HL-60 (cell line): ENCODE data around the genes GAR1, LRIT3 and ANK2.

GRCh38 chr4:109557964-109558455 is 2.0 kb upstream of the MCUB start:
- RRBS, result no CpG with 5 or more reads among the region's 6 CpGs

- RRBS, result no CpG with 5 or more reads among the region's 4 CpGs
These were observed 28.2 kb downstream of the MCUB start for GRCh38 chr4:109588180-109588677.

GRCh38 chr4:109698602-109699019 is 4.6 kb downstream of the CASP6 start:
- RRBS, result no CpG with 5 or more reads among the region's 2 CpGs

GRCh38 chr4:109815145-109816113 is at the start of gene GAR1:
Gene GAR1, plus strand, starts transcription at chr4:109815762.
- RRBS, result 5% methylated on average over 3 of the region's 54 CpGs

GRCh38 chr4:109847675-109848273 is at the start of gene LRIT3:
Gene LRIT3, plus strand, starts transcription at chr4:109848107.
- RRBS, result no CpG with 5 or more reads among the region's 4 CpGs

DNA sequence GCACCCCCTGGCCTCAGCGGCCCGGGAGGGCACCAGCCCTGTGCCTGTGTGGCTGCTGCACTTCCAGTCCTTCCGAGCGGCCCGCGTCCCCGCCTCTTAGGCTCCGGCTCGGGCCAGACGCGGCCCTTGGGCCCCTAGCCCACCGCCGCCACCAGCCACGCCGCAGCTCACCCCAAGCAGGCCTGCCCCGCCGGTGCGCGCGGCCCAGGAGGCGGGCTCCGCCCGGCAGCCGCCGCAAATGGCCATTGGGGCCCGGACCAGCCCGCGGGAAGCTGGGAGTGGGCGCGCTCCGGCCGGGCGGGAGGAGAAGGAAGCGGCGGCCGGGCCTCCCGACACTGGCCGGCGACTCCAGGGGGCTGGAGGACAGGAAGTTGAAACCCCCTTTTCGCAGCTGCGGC is 1.8 kb downstream of the ELOVL6 start:
- RRBS, result 3% methylated on average over 23 of the region's 41 CpGs

- RRBS, result no CpG with 5 or more reads among the region's 7 CpGs
These were observed 4.1 kb downstream of the ENPEP start for GRCh38 chr4:110479879-110480541.

GRCh38 chr4:110515587-110516177 is 39.7 kb downstream of the ENPEP start:
- RRBS, result no CpG with 5 or more reads among the region's 5 CpGs

DNA sequence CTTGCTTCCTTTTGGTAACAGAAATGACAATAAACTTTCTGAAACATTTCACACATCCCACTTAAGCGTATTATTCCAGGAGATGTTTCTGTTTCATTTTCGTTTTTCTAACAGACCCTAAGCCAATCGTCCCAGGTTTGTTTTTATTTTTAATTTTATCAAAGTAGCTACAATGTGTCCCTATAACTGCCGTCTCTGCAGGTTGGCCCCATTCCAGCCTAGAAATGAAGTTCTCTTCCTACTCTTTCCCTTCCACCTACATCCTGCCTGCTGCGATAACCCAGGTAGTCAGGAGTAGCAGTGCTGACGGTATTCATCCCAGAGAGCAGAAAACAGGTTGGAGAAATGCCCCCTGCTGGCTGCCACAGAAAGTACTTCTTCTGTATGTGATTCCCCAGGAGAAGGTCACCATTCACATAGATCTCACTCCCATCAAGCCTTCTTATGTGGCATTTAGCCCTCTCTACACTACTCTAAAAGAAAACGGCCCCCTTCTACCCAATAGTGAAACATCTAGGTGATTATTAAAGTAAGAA is 40.3 kb downstream of the ENPEP start:
- RRBS, result no CpG with 5 or more reads among the region's 7 CpGs

DNA sequence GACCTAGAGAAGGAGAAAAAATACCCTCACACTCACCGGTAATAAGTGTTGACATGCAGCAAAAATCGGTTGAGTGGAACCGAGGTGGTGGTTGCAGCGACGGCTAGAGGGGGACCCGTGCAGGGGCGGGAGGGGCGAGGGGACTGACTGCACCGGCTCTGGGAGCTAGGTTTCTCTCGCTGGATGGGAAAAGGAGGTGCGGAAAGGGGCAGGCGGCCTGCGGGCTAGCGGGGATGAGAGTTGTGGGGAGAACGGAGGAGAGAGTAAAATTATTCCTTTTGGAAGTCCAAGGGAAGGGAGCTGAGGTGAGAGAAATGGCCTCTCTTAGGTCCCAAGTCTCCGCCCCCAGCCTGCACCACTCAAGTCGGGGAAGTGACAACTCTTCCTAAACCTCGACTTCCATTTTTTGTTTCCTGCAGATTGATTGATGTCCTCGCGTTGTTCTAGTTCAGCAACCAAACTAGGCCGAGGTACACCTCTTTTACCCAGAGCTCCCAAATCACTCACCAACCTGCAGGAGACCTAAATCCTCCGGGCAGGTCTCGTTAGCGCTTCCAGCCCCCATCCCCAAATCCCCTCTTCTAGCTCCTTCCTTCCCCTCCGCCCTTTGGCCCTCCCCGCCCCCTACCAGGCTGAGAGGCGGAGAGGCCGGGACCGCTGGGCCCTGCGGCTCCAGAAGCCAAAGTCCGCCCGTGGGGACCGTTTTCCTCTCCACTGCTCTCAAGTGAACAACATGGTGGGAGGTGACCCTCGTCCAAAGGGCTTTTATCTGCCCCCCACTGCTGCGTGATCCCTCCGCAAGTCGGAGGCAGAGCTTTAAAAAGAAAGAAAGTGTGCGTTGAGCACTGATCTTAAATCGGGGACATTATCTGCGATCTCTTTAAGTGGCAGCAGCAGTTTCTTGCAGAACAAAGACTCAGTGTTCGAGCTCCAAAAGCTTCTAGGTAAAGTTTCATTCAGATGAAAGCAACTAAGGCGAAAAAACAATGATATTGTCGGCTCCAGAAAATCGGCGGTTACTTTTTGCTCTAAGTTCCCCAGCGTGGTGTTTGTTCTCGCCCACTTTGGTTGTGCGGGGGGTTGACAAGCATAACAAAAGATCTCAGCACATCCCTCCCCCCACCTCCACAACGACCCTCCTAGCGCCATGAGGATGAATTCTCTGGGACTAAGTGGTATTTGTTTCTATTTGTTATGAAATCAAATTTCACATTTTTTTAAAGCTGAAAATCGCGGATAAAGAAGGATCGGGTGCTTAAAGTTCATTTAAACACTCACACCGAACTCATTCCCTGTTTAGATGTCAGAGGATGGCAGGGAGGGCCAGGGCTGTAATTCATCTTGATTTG is 7.1 kb downstream of the PITX2 start:
- RRBS, result 32% methylated on average over 11 of the region's 54 CpGs

DNA sequence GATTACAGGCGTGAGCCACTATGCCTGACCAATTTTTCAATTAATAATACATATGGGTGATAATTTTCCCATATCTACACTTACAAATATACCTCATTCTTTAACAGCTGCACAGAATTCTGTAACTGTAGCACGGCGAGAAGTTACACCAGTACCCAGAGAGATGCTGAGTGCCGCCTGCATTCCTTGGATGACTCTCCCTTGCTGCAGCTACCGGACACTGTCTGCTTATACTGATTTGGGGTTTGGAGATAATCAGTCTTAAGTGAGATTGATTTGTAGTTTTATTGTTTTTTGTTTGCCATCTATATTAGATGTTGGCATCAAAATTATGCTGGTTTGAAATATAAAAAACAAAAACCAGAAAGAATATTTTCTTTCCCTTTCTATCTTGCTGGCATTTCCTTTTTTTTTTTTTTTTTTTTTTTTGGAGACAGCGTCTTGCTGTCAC is 5.7 kb downstream of the TIFA start:
- RRBS, result no CpG with 5 or more reads among the region's 6 CpGs

GRCh38 chr4:112397556-112398247 is 100.5 kb downstream of the ALPK1 start:
- RRBS, result no CpG with 5 or more reads among the region's 4 CpGs

GRCh38 chr4:112514495-112514869 is 1.5 kb downstream of the NEUROG2 start:
- RRBS, result no CpG with 5 or more reads among the region's 18 CpGs

DNA sequence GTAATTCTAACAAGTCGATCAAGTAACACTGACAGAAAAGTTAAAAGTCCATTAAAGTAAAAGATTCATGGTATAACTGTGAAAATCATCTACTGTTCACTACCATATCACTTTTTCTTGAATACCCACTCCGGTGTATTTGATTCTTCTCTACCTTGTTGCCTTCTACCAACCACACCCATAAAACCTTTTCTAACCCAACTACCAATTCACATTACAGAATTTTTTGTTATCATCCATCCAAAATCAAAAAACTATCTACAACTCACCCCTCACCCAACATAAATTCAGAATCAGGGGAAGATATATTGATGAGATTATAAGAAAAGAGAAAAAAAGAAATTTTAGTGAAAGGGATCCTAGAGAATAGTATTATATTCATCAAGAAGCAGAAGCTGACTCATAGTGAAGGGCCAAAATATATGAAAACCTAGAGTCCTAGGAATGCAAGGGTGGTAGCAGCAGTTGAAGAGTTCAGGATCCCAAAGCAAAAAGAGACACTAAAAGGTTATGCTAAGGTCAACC is 47.8 kb downstream of the ZGRF1 start:
- RRBS, result no CpG with 5 or more reads among the region's 2 CpGs

GRCh38 chr4:112647859-112648800 is 11.2 kb downstream of the LARP7 start:
- RRBS, result no CpG with 5 or more reads among the region's 6 CpGs

DNA sequence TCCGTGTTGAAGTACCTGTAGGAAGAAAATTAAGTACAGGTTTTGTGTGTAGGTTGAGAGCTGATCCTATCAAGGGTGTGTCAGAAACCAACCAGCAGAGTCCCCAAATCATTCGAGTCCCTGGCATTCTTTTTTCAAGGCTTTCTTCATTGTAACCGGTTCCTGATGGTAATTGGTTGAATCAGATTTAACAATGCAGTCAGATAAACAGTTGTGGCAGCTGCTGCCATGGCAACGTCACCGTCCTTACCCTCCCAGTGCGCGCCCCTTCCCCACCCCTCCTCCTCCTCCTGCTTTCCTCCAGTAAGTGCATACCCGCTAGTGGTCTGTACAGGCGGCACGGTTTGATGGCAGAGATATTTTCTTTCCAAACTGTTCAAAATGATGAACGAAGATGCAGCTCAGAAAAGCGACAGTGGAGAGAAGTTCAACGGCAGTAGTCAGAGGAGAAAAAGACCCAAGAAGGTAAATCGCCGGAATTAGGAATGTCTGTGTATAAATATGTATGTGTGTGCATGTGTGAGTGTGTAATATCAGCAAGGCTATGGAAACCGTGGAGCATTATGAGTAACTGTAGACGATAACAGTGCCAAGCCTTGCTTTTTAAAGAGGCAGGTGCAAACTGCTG is at the start of gene ANK2:
ANK2 (plus strand) TSS at position 306 of the 628 bp plus-strand sequence.
- RRBS, result no CpG with 5 or more reads among the region's 17 CpGs

DNA sequence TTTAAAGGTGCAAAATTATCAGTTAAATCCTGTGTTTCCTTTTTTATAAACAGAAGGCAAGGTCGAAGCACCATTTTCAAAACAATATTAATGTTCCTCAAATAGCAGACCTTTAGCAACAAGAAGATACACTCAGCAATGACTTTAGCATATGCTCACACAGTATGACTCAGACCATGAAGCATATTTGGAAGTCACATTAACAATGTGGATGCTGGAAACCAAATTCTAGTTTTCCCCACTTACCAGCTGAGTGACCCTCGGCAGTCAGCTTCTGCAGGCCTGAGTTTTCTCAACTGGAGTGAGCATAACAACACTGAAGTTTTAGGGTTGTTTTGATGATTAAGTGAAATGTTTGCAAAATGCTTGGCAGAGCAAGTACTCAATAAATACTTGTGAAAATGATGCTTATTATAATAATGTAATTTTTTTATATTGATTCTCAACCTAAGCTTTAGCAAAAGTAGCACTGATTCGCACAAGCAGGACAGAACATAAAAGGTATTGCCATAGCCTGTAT is 130.6 kb downstream of the ANK2 start:
- RRBS, result no CpG with 5 or more reads among the region's 3 CpGs

- RRBS, result no CpG with 5 or more reads among the region's 6 CpGs
These were observed 345.3 kb downstream of the ANK2 start for GRCh38 chr4:113394636-113395297.

DNA sequence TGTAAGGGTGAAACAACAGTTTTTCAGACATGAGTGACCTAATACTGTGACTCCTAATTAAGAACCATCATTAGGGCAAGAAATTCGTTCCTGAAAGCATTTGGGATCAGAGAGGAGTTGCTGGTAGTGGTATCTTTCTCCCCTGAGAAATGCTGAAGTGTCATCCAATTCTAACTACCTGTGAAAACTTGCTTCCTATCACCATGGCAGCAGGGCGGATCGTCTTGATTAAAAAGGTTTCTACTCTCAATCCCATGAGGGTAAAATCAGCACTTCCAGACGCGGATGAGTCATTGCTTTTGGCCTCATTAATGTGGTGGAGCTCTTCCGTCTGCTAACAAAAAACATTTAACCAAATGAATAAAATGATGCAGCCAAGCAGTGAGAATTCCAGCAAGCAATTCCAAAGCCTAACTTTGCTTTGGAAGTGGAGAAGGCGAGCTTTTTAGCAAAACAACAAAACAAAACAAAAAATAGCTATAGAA is 325.7 kb downstream of the CAMK2D start:
- RRBS, result no CpG with 5 or more reads among the region's 7 CpGs

DNA sequence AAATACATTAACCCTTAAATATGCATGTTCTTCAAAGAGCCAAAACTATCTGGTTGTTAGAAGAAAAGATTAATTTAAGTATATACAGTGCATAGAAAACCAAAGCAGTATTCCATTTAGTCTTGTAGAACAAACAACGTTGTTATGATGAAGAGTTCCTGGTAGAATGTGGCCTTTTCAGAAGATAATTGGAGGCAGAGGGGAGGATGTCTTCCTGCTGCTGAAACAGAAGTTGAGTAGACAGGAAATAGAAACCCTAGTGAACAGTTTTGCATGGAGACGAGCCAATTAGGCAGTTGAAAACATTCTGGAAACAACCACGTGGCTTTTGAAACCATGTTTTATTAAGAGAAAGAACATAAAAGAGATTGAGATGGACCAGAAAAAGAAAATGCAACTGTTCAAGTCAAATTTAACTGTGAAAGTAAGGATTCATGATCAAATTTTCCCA is 325.2 kb downstream of the CAMK2D start:
- RRBS, result no CpG with 5 or more reads among the region's 3 CpGs